ENCODE measurements around a stretch of chr4.

- RRBS: 0% methylated on average over 1 of the region's 30 CpGs
Measured at GRCh38 chr4:7531044-7532192, 96.7 kb upstream of the PSAPL1 start.

DNA sequence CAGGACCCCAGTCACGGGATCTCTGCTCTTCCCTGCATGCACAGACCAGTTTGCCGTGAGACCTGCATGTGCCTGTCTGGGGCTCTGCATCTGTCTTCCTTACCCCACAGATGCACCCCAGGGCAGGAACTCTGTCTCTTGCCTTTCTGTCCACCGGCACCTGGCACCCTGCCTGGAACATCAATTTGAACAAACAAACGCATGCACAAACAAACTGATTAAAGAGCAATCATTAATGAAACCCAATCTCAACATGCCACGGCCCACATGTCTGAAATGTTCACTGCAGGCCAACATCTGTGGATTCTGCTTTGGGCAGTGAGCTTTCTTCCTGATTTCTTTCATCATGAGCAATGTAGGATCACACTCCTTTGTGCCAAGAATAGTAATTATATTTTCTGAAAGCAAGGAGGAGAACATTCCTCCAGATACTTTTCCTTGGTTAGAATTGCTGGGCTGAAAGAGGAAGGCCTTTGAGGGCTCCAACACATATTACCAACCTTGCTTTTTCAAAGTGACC lies 113.0 kb upstream of the PSAPL1 start:
- RRBS: no CpG with 5 or more reads among the region's 5 CpGs

GRCh38 chr4:7650595-7651036 lies 215.9 kb upstream of the PSAPL1 start:
- RRBS: no CpG with 5 or more reads among the region's 13 CpGs

GRCh38 chr4:7842391-7843399 lies 97.0 kb downstream of the AFAP1 start:
- RRBS: 6% methylated on average over 2 of the region's 25 CpGs

GRCh38 chr4:7910048-7910455 lies 29.6 kb downstream of the AFAP1 start:
- RRBS: 45% methylated on average over 1 of the region's 4 CpGs

GRCh38 chr4:7938447-7939482 lies 896 bp downstream of the AFAP1 start:
- RRBS: 2% methylated on average over 31 of the region's 91 CpGs

DNA sequence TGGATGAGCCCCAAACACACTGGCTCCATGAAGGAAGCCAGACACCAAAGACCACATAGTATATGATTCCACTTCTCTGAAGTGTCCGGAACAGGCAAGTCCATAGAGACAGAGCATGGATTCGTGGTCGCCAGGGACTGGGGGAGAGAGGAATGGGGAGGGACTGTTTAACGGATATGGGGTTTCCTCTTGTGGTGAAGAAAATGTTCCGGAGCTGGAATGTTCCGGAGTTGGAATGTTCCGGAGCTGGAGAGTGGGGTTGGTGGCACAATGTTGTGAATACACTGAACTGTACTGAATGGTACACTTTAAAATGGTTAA lies 28.8 kb upstream of the AFAP1 start:
- RRBS: 96% methylated on average over 1 of the region's 7 CpGs

- RRBS: no CpG with 5 or more reads among the region's 9 CpGs
Measured at GRCh38 chr4:8117224-8117814, 41.3 kb downstream of the ABLIM2 start.

- RRBS: no CpG with 5 or more reads among the region's 25 CpGs
Measured at GRCh38 chr4:8127970-8129051, 30.3 kb downstream of the ABLIM2 start.

GRCh38 chr4:8150620-8151106 lies 8.0 kb downstream of the ABLIM2 start:
- RRBS: no CpG with 5 or more reads among the region's 12 CpGs

DNA sequence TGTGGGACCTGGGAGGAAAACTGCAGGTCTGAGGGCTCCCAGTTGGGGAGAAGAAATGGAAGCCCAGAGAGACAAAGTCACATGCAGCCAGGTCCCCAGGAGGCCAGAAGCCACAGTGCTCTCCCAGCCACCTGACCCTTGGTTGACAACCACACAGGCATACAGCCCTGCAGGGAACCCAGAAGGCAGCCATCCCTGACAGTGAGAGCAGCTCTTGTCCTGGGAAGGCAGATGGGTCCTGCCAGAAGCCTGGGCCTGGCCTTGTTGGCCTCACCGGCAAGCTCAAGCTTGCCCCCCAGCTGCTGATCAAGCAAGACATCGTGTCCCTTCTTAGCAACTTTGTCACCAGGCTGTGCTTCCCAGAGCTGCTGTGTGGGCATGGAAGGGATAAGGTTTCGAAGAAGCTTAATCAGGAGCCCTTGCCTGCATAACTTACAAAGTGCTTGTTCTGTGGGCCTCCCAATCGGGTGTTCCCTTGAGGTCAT lies 6.7 kb upstream of the ABLIM2 start:
- RRBS: no CpG with 5 or more reads among the region's 4 CpGs

DNA sequence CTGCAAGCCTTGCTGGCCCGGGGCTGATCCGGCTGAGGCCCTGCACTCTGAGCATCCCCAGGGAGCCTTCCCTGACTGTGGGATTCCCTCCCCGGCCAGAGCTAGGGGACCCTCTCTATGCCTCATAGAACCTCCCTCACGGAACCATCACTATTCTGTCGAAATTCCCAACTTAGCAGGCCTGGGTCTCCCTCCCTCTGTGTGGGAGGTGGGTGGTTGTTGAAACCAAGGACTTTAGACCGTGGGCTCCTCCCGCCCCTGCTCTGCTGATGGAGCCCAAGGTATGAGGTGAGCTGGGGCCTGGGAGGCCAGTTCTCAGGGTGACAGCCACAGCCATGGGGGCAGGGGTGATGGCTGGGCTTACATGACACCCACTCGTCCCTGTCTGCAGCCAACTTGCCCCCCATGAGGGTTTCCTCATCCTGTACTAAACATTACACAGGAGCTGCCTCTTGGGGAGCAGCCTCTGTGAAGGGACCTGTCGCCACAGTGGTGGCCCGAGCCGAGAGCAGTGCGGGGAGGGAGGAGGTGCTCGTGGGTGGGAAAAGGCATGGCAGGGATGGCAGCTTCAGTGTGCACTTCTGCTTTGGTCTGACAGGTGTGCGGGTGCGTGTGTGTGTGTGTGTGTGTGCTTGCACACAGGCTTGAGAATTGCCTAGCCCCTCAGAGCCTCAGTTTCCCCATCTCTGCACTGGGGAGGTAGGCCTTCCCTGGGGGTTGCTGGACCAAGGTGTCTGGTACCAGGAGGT lies 3.8 kb downstream of the SH3TC1 start:
- RRBS: 44% methylated on average over 3 of the region's 15 CpGs

DNA sequence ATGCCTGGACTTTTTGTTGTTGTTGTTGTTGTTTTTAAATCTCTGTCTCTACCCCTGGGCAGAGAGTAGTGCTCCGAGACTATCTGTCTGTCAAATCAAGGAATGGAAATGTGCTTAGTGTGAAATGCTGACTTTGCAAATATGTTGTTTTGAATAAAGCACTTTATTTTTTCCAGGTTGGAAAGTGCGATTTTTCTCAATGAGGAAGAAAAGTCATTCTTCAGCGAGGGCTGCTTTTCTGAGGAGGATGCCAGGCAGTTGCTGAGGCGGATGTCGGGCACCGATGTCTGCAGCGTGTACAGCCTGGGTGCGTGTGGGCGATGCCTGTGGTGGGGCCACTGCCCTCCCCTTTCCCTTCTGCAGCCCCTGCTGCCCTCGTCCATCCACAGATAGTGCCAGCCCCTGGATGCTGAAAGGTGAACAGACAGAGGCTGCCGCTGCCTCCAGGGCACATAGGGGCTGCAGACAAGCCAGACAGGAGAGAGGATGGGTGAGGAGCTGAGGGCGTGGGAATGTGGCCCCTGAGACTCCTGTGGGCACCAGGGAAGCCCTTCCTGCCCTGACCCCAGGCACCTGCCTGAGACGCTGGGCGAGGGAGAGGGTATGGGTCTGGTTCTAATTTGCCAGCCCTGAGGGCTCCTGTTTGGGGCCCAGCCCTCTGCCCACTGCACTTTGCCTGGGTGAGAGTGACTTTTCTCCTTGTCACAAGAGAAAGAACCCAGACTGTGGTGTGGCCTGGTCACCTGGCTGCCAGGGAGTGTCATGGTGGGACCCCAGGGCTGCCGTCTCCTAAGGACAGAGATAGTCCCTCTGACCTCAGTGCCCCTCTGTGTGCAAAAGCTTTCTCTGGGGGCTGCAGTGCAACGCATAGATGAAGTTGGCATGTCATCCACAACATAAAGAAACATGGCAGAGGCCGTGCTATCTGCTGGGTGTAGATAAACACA lies 23.8 kb downstream of the SH3TC1 start:
- RRBS: no CpG with 5 or more reads among the region's 17 CpGs

DNA sequence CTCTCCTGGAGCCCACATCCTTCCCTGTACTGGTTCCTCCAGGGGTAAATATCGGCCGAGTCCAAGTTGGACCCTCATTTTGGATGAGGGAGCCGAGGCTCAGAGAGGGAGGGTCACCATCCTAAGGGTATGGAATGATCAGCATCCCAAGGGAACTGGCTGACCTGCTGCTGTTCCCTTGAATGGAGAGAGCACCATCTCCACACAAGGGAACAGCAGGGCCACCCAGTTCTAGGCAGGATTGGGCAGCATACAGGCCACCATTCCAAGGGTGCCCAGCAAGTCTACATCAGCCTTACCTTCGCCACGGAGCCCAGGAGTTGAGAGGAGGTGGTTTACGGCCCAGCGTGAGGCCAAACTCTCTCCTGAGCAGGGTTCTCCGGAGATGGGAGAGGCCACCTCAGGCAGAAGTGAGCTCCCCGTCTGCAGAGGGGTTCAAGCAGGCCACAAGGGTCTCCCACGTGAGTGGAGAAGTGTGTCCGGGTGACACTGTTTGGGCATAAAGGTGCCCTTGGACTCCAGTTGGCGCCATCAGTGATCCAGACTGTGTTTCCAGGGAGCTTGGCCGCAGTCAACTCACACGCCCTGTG lies 24.8 kb upstream of the HTRA3 start:
- RRBS: no CpG with 5 or more reads among the region's 14 CpGs

- RRBS: no CpG with 5 or more reads among the region's 6 CpGs
Measured at GRCh38 chr4:8255893-8256259, 13.7 kb upstream of the HTRA3 start.

- RRBS: 83% methylated on average over 5 of the region's 20 CpGs
Measured at GRCh38 chr4:8291328-8291794, 21.8 kb downstream of the HTRA3 start.

GRCh38 chr4:8319934-8320391 lies 50.4 kb downstream of the HTRA3 start:
- RRBS: no CpG with 5 or more reads among the region's 9 CpGs

DNA sequence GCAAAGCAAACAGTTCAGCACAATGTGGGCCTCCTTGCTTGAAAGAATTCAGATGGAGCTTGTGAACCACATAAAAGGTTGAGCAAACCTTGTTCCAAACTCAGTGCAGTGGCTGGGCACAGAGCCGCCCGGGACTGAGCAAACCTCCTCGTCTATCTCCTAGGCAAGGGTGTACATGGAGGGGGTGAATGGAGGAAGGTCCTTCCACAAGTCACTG lies 82.4 kb downstream of the HTRA3 start:
- RRBS: no CpG with 5 or more reads among the region's 3 CpGs

DNA sequence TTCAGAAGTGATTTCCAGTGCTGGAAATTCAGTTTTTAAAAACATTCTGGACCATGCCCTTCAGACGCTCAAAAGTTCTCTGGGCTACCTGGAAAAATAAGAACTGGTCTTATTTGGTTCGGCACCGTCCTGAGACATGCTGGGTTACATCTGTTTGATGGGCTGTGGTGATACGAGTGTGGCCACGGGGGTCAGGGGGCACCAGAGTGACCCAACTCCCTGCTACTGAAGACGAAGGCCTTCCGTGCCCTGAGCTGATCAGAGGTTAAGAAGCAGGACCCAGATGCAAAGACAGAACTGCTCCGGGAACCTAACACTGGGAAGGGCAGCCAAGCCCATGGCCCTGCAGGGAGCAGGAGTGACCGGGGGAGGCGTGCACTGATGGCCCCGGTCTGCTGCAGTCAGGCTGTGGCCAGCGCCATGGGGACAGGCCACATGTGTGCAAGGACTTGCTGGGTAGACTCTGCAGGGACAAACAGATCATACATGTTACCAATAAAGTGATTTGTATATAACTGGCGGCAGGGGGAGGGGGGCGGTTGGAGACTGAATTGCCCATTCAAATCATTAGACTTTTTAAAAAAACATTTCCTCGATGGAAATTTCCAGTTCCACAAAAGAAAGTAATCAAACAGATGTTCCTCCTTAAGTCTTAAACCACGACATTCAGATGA lies 74.6 kb downstream of the ACOX3 start:
- RRBS: 68% methylated on average over 2 of the region's 16 CpGs

DNA sequence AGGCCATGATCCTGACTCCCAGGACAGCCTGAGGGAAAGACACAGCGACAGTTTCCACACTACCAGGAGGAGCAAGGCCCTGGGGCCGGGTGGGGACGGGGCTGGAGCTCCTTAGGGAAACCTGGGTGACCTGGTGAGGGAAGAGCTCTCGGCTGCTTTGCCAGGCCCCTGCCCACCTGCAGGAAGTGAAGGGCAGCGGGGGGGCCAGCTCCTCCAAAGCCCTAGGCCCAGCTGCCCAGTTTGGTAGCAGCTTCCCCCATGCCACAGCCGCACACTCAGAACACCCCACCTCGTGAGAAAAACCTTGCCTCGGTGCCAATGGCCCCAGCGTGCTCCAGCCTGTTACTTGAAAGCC lies 38.4 kb downstream of the ACOX3 start:
- RRBS: no CpG with 5 or more reads among the region's 9 CpGs